Mesenchymal stem cell of adipose (primary cell): ENCODE measurements around a stretch of chr13.

GRCh38 chr13:99320607-99320967 lies 13.4 kb upstream of the GPR183 start:
- CAGE, long polyA plus RNA = no peak

DNA sequence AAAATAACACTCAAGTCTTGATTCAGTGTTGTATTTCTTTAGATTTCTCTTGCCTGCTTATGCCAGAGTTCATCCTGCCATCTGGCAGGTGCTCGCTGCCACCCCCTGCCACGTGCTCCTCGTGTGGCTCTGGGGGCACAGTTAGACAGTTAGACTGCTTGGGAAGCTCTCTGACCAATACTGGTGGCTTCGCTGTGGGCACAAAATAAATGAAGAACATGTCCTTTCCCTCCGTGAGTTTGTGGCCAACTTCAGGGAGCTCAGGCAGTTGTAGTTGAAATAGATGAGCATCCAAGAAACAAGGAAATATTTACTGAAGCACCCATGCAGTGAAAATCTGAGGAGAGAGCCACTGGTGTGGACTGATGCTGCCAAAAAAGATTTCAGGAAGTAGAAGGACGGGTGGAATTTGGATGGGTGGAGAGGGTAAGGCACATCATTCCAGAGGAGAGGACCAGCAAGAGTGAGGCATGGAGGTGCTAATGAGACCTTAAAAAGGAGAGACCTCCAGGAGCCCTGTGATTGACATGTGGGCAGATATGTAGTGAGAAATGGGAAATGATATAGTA lies 37.5 kb upstream of the GPR183 start:
- CAGE, long polyA plus RNA = no peak

GRCh38 chr13:99351620-99352274 lies 44.5 kb upstream of the GPR183 start:
- CAGE, long polyA plus RNA = no peak

DNA sequence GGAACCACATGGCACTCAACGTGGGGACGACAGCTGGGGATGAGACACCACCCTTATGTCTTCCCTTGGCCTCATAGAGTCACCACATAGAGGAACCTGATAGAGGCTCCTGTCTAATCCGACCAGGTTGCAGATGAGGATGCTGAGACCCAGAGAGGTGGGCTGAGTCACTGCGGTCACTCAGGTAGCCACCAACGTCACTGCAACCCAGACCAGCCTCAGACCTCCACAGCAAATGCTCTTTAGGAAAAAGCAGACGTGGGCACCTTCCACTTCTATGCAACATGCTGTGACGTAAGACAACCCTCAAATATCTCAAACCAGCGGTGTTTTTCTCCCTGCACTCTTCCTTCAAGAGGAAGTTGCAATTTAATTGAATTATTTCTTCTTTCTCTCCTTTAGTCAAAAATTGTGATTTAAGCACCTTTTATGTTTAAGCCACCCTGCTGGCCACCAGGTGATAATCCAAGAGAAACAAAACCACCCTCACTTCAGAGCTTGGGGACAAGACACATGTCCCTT lies 79.0 kb upstream of the TM9SF2 start:
- CAGE, long polyA plus RNA = no peak

DNA sequence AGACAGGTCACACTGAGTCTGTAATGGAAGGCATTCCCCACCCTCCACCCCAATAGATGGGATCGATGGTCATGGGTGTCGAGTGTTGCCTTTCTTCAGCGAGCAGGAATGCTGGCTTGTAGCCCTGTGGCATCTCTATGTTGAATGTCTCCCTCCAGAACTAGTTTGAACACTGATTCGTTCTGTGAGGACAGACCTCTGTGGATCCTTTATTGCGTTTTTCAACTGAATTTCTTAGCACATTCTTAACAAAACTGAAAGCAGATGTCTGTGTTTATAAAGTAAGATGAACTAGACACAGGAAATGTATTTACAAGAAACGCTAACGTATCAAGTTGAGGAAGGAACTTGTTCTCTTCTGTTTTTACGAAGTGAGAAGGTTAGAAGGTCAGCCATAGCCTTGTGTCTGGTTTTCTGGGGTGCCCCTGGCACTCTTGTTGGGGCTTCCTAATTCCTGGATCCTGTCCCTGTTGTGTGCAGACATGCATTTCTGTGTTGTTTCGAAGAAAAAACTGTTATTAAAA lies 36.8 kb upstream of the TM9SF2 start:
- CAGE, long polyA plus RNA = no peak

- CAGE, long polyA plus RNA = no peak
Observed at GRCh38 chr13:99495937-99497267, 4.9 kb upstream of the TM9SF2 start.

DNA sequence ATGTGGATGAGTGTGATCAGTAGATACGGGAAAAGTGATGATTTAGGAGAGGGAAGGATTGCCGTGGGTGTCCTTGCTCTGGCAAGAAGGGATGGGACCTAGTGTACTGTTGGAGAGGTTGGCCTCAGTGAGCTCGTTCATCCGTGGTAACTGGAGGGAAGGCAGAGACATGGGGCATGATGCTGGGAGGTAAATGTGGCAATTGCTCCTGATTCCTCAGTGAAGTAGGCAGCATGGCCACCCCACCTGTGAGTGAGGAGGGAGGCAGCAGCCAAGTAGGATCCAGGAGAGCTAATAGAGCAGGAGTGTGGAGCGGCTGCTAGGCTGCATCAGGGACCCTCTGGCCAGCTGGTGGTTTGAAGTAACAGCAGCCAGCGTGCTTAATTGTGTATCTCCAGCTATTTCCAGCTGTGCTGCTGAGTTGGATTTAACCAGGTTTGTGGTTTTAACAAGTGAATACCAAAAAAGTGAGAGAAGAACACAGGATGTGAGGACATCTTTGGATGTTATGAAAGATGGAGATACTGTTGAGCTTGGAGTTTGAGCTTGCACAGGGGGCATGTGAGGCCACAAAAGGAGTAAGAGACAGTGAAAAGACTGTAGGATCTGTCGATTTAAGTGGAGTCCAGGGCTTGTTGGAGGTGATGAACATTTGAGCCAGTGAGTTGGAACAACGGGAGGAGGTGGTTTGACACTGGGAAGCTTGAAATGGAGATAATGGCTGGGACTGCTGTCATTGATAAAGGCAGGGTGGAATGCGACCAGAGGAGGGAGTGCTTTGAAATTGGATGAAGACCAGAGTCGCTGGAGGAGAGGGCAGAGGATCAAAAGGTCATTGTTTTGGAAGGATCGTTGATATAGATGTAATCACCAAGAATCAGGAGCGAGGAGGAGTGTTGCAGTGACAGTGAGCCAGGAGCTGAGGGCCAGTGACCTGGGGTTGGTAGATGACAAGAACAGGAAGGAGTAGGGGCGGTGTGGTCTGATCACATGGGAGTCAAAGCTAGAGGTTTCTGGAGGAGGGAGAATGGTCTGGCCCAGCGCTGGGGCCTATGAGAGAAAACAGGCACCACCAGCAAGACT lies 25.0 kb downstream of the TM9SF2 start:
- CAGE, long polyA plus RNA = no peak

GRCh38 chr13:99565702-99566485 lies 40.6 kb upstream of the CLYBL start:
- CAGE, long polyA plus RNA = no peak

DNA sequence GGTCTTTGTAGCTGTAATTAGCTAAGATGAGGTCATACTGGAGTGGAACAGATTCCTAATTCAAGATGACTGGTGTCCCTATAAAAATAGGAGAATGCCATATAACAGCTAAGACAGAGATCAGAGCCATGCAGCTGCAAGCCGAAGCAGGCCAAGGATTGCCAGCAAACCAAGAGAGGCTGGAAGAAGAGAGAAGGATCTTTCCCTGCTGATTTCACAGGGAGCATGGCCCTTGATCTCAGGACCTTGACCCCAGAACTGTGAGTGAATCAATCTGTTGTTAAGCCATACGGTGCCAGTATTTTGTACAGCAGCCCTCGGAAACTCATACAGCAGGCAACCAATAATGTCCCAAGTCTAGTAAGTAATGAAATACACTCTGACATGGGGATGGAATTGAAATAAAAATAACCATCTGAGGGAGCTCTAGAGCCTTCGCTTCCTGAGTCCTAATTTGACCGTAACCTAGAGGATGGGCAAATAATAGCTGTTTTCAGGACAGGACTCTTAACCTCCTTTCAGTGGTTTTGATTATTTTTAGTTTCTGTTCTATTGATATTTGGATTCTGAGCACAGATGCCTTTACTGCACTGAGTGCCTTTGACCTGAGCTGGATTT lies 28.0 kb upstream of the CLYBL start:
- CAGE, long polyA plus RNA = no peak

DNA sequence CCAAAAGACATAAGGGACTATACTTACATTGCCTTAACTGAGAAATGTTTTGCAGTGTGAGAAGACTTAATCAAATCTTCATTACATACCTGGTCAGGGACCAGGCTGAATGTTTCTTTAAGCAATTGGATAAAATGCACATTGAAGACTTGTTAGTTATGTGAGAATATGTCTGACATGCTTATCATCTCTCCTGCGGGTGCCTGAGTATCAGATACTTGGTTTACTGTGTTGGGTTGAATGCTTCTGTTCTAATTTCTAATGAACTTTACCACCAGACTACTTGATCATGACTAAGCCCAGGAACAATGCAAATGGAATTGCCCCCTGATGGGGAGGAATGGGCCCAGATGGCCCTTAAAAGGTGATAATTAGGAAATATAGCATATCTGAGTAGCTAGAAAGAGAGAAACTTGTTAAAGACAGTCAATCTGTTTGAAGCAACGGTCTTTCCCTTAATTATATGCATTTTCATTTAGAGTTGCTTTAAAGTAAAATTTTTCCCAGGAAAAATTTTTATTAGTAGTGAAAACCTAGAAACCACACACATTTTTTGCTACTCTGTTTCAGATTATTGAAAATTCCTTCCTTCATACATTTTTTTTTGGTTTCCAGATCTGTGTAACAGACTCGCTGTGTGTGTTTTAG lies 81.3 kb downstream of the CLYBL start:
- CAGE, long polyA plus RNA = no peak

- CAGE, long polyA plus RNA = no peak
Observed at GRCh38 chr13:99718113-99718685, 111.7 kb downstream of the CLYBL start.

- CAGE, long polyA plus RNA = no peak
Observed at GRCh38 chr13:99858664-99859497, 112.7 kb downstream of the ZIC5 start.

- CAGE, long polyA plus RNA = no peak
Observed at GRCh38 chr13:99909849-99910344, 61.7 kb downstream of the ZIC5 start.

DNA sequence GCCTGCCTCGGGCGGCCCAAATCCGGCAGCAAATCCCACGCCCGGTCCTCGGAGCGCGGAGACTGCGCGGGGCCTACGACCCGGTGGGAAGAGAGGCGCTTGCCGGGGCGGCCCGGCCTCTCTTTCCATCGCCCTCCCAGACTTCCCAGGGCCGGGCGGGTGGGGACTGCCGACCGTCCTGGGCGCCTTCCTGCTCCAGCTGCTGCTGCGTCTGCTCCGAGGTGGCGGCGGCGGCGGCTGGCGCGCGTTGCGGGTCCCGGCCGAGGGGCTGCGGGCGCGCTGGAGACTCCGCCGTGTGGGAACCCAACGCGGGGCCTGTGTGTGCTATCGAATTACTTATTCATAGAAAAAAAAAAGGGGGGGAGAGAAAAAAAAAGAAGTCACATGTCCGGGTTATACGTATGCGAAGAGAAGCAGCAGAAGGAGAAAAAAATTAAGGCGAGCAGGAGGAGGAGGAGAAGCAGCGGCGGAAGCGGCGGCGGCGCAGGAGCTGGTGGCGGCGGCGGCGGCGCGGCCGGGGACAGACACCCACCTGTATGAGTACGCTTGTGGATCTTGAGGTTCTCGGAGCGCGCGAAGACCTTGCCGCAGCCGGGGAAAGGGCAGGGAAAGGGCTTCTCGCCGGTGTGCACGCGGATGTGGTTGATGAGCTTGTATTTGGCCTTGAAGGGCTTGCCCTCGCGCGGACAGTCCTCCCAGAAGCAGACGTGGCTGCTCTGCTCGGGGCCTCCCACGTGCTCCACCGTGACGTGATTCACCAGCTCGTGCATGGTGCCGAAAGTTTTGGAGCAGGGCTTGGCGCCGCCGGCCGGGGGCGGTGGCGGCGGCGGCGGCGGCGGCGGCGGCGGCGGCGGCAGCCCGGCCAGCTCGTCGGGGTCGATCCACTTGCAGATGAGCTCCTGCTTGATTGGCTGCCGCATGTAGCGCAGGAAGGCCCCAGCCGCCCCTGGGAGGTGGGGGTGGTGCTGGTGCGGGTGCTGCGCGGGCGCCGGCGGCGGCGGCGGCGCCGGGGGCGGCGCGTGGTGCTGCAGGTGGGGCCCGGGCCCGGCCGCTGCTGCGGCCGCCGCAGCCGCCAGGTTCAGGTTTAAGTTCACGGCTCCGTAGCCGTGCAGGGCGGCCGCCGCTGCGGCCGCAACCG lies 1.6 kb downstream of the ZIC5 start:
- CAGE, long polyA plus RNA = no peak

- CAGE, long polyA plus RNA = no peak
Observed at GRCh38 chr13:100089740-100090058, 806 bp downstream of the PCCA start.

- CAGE, long polyA plus RNA = no peak
Observed at GRCh38 chr13:100274743-100275291, 185.9 kb downstream of the PCCA start.

DNA sequence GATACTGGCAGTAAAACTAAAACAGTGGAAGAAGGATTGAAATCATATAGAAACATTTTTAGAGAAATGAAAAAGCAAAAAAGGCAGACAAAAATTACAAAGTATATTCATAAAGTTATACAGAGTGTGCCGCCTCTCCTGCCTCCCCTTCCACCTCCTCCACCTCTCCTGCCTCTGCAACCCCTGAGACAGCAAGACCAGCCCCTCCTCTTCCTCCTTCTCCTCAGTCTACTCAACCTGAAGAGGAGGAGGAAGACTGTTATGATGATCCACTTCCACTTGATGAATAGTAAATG lies 237.5 kb downstream of the PCCA start:
- CAGE, long polyA plus RNA = no peak

- CAGE, long polyA plus RNA = no peak
Observed at GRCh38 chr13:100523424-100524384, 64.9 kb downstream of the GGACT start.

DNA sequence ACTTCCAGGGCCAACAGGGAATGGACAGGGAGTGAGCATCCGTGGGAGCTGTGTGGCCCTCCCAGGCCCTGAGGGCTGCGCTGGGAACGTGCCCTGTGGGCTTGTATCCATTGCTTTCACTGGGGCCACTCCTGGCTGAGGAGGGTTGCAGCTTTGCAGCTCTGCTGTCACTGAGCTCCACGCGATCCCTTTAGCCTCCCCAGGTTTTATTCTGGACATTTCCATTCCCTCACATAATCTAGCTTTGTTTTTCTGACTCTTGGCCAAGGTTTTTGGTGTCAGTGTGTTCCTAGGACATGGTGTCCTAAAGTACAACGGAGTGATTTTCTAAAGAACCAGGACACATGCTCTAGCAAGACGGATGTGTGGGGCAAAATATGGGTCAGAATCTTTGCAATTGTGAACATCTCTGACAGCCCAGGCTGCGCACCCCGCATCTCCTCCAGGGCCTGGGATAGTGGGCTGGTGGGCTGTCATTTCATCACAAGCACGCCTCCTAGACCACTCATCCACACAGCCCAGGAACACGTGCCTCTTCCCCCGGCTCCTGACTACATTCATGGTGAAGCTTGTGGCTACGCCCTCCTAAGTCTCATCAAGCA lies 28.0 kb downstream of the GGACT start:
- CAGE, long polyA plus RNA = no peak

DNA sequence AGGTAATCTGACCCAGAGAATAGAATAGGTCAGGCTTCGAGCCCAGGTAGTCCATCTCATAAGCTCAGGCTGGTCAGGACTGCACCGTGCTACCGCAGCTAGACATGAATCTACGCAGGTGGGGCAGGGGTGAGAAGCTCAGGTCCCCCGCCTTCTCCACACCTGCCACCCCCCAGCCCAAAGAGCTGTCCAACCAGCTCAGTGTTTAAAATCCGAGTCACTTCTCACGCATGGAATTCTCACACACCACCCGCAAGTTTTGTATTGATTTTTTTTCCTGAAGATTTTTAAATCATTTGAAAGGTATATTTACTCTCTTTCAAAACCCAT lies 195.4 kb upstream of the FGF14 start:
- CAGE, long polyA plus RNA = no peak